Body of pancreas (tissue), 2 donors: ENCODE measurements around a stretch of chr22.

DNA sequence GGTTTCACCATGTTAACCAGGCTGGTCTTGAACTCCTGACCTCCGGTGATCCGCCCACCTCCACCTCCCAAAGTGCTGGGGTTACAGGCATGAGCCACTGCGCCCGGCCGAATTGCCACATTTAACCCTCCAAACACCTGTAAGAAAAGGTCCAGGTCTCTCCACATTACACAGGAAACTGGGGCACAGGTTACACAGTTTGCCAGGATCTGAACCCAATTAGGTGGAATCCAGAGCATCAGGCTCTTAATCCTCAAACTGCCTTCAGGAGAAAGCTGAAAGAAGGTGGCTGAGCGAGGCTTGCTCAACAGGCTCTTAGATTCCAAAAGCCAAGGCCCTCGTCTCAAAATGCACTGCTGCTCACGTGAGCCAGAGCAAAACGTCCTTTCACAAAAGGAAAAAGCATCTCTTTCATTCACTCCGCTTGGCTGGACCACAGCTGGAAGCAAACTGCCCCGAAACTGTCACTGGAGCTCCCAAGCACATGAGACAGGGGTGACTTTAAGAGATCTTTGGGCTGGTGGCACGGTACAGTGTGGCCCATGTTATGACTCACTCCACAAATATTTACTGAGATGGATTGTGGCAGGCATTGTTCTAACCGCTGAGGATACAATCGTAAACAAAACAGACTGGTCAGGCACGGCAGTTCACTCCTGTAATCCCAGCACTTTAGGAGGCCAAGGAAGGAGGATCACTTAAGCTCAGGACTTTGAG lies 3.8 kb downstream of the PLA2G6 start:
- PRO-cap, result no peak
- RAMPAGE, long total RNA, 2 experiments, result no peak in any of the 2 experiments

GRCh38 chr22:38193596-38193973 lies 8.2 kb upstream of the MAFF start:
- PRO-cap, result no peak
- RAMPAGE, long total RNA, 2 experiments, result no peak in any of the 2 experiments

DNA sequence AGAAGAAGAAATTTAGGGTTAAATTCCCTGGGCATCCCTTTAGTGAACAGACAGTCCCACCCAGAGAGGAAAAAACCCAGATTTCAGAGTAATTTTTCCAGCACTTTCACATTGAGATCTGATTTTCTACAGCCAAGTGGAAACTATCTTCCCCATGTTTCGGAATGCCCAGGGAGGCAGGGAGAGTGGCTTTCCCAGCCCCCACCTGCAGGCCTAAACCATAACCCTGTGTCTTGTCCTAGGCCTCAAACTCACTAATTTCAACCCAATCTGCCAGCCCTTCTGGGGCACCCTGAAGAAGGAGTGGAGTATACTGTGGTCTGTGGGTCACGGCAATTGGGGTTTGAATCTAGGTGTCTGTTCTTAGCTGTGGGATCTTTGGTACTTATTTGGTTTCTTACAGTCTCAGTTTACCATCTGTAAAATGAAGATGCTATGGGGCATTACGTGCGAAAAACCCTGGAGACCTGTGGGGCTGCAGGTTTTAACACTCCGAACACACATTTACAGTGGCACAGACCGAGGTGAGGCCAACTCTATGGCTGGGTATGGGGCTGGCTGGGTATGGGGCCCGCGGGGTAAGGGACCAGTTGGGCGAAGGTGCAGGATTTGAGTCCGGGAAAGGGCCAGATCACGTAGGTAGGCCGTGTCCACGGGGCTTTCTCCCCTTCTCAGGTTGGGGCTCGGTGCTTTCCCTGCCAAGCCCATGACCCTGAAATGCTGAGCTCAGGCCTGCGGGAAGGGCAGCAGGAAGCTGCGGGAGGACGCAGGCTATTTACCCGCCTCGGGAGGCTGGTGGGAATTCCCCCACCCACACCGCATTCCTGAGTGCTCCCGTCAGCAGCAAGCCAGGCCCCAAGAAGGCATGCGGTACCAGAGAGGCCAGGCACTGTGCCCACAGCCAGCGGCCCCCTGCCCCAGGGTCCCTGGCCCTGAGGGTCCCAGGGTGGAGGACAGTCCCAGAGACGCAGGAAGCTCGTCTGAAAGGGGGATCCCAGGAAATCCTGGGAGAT lies 16.5 kb downstream of the MAFF start:
- PRO-cap, result bidirectional peak, plus-strand start at position 866 of the sequence, minus-strand start at position 673 of the sequence
- RAMPAGE, long total RNA, 2 experiments, result no peak in any of the 2 experiments

- PRO-cap, result no peak
- RAMPAGE, long total RNA, 2 experiments, result no peak in any of the 2 experiments
These were observed 33.6 kb downstream of the MAFF start for GRCh38 chr22:38235360-38235771.

- PRO-cap, result no peak
- RAMPAGE, long total RNA, 2 experiments, result no peak in any of the 2 experiments
These were observed 14.0 kb downstream of the TMEM184B start for GRCh38 chr22:38258706-38259406.

GRCh38 chr22:38260767-38261456 lies 11.9 kb downstream of the TMEM184B start:
- PRO-cap, result no peak
- RAMPAGE, long total RNA, 2 experiments, result no peak in any of the 2 experiments

GRCh38 chr22:38292508-38293672 lies 20.1 kb upstream of the TMEM184B start:
- PRO-cap, result no peak
- RAMPAGE, long total RNA, 2 experiments, result no peak in any of the 2 experiments

DNA sequence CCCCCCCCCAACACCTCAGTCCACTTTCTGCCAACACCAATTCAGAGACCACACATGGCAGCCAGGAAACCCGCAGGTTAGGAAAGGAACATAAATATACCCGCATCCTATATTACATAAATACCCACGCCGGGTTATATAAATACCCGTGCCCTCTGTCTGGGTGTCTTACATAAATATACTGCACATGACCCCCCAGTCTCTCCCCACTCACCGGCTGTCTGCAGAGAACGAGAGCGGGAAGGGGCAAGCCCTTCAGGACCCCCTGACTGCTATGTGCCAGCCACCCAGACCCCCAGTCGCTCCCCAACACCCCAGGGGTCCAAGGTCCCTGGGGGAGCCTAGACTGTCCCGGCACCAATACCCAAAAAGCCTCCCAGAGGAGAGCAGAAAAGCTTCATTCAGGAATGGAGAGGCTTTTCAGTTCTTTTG lies 1.6 kb downstream of the CSNK1E start:
- PRO-cap, result no peak
- RAMPAGE, long total RNA, 2 experiments, result no peak in any of the 2 experiments

DNA sequence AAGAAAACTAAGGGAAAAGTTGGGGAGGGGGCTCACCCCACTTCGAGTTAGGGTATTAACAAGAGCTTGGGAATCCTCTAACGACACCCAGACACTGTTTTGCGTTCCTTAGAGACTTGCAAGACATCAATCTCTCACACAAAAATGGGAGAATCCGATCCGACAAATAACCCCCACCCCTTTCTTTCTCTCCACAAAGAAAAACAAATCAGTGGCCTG lies 898 bp downstream of the CSNK1E start:
- PRO-cap, result no peak
- RAMPAGE, long total RNA, 2 experiments, result no peak in any of the 2 experiments

DNA sequence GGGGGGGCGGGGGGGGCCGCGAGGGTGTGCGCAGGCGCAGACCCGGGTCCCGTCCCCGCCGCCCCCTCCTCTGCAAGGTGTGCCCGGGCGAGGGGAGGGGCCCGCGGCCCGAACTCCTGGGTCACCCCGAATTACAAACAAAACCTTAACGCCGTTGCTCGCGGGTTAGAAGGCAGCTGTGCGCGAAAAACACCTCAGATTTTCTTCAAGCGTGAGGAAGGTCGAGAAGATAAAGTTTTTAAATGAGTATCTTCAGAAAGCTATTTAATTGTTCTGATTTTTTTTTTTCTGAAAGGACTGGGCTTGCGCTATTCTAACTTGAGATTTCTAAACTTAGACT lies 55.8 kb downstream of the KCNJ4 start:
- PRO-cap, result no peak
- RAMPAGE, long total RNA, 2 experiments, result no peak in any of the 2 experiments

GRCh38 chr22:38687170-38688267 lies 5.8 kb downstream of the TOMM22 start:
- PRO-cap, result no peak
- RAMPAGE, long total RNA, 2 experiments, result no peak in any of the 2 experiments

GRCh38 chr22:38737104-38737847 lies 18.5 kb downstream of the SUN2 start:
- PRO-cap, result no peak
- RAMPAGE, long total RNA, 2 experiments, result no peak in any of the 2 experiments

- PRO-cap, result bidirectional peak, plus-strand start at chr22:38843403, minus-strand start at chr22:38843455; bidirectional peak, plus-strand start at chr22:38843575, minus-strand start at chr22:38843533; bidirectional peak, plus-strand start at chr22:38843798, minus-strand start at chr22:38843768
- RAMPAGE, long total RNA, 2 experiments, result no peak in any of the 2 experiments
These were observed 490 bp downstream of the NPTXR start for GRCh38 chr22:38843109-38843966.

- PRO-cap, result no peak
- RAMPAGE, long total RNA, 2 experiments, result no peak in any of the 2 experiments
These were observed 10.9 kb upstream of the APOBEC3C start for GRCh38 chr22:39003143-39003610.

- PRO-cap, result unidirectional peak, minus-strand start at chr22:39153686
- RAMPAGE, long total RNA, 2 experiments, result no peak in any of the 2 experiments
These were observed 1.1 kb upstream of the CBX7 start for GRCh38 chr22:39153626-39153911.

GRCh38 chr22:39236318-39237177 lies 8.2 kb downstream of the PDGFB start:
- PRO-cap, result no peak
- RAMPAGE, long total RNA, 2 experiments, result no peak in any of the 2 experiments

- PRO-cap, result unidirectional peak, plus-strand start at chr22:39252297
- RAMPAGE, long total RNA, 2 experiments, result no peak in any of the 2 experiments
These were observed 7.3 kb upstream of the PDGFB start for GRCh38 chr22:39252035-39252611.

- PRO-cap, result no peak
- RAMPAGE, long total RNA, 2 experiments, result no peak in any of the 2 experiments
These were observed 36.7 kb downstream of the RPL3 start for GRCh38 chr22:39282548-39283295.

DNA sequence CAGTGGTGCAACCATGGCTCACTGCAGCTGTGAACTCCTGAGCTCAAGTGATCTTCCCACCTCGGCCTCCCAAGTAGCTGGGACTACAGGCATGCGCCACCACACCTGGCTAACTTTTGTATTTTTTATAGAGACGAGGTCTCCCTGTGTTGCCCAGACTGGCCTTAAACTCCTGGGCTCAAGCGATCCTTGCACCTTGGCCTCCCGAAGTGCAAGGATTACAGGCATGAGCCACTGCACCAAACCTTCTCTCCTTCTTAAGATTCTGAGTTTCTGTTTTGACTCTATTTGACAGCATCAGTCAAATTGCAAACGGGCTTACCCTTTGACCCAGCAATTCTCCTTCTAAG lies 32.7 kb downstream of the RPL3 start:
- PRO-cap, result no peak
- RAMPAGE, long total RNA, 2 experiments, result no peak in any of the 2 experiments

GRCh38 chr22:39353303-39353841 lies 3.6 kb downstream of the SYNGR1 start:
- PRO-cap, result no peak
- RAMPAGE, long total RNA, 2 experiments, result no peak in any of the 2 experiments